Natural killer cell (primary cell): ENCODE results near the genes BRSK1, RFPL4AL1 and ZNF264.

DNA sequence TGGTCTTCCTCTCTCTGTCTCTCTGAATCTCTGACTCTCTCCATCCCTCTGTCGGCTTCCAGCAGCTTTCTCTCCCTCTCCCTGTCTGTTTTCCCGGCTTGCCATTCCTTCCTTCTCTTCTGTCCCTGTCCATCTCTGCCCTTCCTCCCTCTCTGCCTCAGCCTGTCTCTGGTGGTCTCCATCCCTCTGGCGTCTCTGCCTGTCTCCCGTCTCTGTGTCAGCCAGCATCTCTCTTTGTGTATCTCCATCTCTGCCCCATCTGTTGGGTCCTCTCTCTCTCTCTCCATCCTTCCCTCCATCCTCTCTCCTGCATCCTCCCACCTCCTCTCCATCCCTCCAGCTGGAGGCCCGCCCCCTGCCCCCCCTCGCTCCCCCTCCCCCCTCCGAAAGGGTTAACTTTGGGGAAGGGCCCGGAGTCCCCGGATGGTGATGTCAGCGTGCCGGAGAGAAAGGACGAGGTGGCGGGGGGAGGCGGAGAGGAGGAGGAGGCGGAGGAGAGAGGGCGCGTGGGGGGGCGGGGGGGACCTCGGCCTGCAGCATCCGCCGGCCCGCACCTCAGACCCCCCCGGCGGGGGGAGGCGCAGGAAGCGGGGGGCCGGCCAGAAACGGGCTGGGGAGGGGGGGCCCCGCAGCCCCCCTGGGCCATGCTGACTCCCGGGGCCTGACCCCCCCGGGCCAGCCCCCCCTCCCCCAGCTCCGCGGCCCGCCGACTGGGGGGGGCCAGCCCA, at the start of gene BRSK1:
TSS of gene BRSK1 (plus strand) at position 422 of the 728 bp plus-strand sequence.
- PRO-cap = no peak

DNA sequence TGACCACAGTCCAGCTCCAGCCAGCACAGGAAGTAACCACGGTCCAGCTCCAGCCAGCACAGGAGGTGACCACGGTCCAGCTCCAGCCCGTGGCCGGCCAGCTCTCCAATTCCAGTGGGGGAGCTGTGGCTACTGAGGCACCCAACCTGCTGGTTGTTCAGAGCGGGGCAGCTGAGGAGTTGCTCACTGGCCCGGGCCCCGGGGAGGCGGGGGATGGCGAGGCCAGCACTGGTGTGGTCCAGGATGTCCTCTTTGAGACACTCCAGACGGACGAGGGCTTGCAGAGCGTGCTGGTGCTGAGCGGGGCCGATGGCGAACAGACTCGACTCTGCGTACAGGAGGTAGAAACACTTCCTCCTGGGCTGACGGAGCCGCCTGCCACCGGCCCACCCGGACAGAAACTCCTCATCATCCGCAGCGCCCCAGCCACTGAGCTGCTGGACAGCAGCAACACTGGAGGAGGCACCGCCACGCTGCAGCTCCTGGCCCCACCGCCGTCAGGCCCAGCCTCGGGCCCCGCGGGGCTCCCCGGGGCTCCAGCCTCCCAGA, 1.2 kb upstream of the NAT14 start:
- PRO-cap = no peak

GRCh38 chr19:55605861-55607074, 821 bp downstream of the ZNF865 start:
- PRO-cap = bidirectional peak, plus-strand start at chr19:55606144, minus-strand start at chr19:55605994

- PRO-cap = no peak
Observed at GRCh38 chr19:55635877-55637031, 4.5 kb upstream of the ZNF580 start.

GRCh38 chr19:55643771-55643832, 153 bp downstream of the ZNF581 start:
- PRO-cap = no peak

DNA sequence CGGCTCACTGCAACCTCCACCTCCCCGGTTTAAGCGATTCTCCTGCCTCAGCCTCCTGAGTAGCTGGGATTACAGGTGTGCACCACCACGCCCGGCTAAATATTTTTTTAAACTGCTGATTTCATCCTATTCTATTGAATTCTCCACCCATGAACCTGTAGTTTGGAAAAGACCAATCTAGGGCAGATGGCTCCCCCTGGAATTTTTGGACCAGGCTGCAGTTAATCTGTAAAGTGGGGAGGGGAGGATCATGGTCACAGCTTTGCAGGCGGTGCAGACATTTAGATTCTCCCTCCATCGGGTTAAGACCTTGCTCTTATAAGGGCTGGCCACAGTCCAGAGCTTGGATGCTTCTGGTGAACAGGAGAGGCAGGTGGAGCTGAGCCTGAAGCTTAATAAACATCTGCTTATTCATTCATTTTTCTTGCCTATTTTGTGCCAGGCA, 1.1 kb upstream of the CCDC106 start:
- PRO-cap = no peak

- PRO-cap = no peak
Observed at GRCh38 chr19:55668887-55669243, 6.2 kb upstream of the EPN1 start.

- PRO-cap = no peak
Observed at GRCh38 chr19:55687900-55688398, 12.9 kb downstream of the EPN1 start.

DNA sequence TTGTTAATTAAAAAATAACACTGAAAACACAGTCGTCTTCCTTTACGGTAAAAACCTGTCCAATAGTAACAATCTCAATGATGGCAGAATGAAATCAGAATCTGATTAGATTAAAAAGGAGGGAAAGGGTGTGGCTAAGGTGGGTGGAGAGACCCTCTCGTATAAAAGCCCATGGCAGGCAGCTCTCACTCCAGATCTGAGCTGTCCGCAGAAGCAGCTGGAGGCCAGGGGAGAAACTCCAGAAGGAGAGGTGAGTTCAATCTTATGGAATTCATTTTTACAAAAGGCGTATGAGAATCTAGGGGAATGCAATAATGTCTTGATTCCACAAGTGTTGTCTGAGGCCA, at the start of gene RFPL4AL1:
TSS of gene RFPL4AL1 (plus strand) at position 193 of the 347 bp plus-strand sequence.
- PRO-cap = no peak

DNA sequence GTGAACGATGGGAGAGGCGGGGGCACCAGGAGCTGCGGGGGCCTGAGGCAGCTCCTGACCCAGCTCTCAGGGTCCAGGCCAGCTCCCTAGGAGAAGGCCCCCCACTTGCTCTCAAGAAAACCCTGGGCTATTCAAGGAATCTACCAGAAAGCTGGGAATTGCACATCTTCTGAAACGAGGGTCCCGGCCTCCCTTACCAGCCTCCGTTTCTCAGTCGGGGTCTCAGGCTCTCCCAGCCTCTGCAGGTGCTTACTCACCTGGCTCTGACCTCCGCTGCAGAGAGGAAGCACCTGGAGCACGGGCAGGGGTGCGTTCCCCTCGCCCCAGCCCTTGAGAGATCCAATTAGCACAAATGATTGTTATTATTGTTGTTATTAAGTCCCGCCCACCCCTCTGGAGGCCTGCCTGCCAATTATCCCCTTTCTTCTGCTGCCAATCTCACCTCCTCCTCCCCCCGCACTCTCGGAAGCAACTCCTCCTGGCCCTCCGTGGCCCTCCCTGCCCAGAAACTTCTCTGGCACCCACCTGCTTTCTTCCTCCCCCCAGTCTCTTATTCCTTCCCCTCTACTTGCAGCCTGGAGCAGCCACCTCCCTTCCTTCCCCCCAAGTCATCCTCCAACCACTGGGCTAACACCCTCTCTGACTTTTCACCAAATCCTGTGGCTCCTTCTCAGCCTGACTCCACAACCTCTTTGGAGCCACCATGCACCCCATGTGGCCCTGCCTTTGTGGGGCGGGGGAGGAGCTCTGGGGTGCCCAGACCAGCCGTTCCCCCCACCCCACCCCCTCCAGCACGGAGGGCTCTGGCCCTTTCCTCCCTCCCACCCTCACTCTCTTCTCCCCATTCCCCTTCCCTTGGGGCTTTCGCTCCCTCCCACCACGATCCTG, 8.7 kb downstream of the ZNF787 start:
- PRO-cap = no peak

DNA sequence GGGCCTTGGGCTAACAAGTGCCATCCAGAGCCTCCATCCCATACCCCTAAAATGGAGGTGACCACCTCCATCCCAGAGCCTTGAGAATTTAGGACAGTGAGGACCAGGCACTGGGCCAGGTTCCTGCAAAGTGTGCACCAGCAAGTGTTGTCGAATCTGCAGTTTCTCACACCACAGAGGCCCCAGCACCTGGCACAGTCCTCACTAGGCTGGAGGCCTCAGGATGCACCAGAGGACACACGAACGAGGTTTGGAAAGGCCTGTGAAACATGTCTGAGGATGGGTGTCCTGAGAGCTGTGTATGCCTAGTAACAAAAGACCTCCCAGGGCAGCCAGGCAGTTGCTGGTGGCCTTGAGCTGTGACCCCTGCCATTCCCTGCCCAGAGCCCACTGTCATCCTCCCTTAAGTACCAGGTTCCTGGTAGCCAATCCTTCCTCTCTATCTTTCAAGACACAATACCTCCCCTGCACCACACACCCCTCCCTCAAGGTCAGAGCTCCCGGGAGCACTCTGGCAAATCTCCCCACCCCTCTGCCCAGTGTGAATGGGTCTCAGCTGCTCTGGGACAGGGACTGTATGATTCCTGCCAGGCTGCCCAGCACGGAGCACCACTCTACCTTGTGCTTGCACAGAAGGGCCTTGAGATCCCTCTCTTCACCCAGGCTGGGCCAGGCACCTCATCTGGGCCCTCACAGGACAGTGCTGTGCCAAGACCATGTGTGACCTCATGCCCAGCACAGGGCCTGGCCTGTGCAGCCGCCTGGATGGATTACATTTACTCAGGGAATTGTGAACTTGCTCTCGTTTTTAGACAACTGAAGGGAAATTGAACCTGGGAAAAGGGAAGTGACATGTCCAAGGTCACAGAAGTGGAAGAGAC, 2.3 kb downstream of the ZNF787 start:
- PRO-cap = no peak

DNA sequence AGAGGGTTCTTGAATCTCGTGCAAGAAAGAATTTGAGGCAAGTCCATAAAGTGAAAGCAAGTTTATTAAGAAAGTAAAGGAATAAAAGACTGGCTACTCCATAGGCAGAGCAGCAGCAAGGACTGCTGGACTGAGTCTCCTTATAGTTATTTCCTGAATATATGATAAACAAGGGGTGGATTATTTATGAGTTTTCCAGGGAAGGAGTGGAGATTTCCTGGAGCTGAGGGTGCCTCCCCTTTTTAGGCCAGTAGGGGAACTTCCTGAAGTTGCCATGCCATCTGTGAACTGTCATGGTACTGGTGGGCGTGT, 13.6 kb downstream of the ZSCAN5A start:
- PRO-cap = no peak

GRCh38 chr19:56309384-56310108, 5.1 kb downstream of the ZSCAN5A start:
- PRO-cap = no peak

DNA sequence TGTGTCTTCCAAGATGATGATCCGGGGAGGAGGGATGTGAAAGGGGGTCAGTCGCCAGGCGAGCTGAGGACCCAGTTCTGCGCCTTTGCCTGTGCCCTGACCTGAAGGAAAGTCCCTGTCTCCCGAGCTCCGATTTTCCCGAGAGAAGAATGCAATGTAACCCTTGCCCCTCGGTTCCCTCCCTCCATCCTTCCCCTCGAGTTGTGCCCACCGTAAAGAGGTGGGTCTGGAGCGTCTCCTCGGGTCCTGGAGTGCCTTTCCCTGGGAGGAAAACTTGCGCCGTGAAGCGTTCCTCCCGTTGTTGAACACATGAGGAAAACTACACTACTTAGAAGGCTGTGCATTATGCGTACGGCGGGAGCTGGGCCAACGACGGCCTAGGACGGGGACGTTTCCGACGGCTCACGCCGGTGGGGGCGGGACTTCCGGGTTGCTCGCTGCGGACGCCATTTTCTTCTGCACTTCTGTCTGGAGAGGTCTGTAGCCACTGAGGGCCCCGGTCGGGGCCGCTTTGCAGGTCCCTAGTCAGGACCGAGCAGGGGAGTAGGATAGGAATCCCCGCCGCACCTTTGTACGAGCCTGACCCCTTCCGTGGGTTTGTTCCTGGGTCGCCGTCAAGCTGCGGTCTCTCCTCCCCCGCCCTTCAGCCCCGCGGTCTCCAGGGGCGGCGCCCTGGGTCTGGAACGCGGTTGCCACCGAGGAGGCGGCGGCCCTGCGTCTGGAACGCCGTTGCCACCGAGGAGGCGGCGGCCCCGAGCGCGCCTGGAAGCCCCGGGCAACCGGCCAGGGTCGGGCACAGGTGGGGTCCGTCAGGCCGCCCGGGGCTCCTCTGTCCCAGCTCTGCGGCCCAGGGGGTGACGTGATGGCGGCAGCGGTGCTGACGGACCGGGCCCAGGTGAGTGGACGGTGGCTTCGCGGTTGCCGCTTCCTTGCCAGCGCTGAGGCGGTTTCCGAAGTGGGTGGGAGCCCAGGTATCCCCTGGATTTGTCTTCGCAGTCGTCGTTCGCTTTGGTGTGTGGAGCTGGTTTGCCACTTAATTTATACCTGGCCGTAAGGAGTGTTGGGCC, at the start of gene ZNF264:
TSS of gene ZNF264 (plus strand) at position 449 of the 1,067 bp plus-strand sequence.
- PRO-cap = bidirectional peak, plus-strand start at position 467 of the sequence, minus-strand start at position 406 of the sequence; bidirectional peak, plus-strand start at position 993 of the sequence, minus-strand start at position 831 of the sequence

GRCh38 chr19:57308068-57308707, 12.1 kb upstream of the ZNF543 start:
- PRO-cap = no peak

DNA sequence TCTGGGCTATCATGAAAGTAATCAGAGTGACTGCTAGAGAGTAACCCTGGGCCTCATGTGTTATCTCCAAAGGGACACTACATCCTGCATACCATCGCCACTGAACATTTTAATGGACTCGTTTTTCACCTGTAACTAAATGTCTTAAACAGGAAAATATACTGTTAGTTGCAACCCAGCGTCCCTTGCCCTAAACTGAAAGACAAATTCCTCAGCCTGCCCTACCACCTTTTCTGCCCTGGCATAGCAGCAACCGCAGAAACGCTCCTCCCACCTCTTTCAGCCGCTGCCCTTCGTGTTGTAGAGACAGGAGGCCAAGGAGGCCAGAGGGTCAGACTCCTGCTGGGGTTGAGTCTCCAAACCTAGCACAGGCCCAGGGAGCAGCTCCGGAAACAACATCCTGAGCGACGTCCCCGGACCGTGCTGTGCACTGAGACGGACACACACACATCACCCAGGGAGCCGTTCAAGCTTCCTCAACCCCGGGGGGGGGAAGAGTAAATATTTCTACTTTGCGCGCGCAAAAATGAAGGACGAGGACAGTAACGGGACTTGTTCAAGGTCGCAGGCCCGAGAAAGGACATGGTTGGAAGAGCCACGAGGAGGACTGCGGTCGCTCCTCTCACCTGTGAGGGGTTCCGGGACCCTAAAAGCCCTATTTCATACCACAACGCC, 745 bp downstream of the ZNF550 start:
- PRO-cap = no peak

DNA sequence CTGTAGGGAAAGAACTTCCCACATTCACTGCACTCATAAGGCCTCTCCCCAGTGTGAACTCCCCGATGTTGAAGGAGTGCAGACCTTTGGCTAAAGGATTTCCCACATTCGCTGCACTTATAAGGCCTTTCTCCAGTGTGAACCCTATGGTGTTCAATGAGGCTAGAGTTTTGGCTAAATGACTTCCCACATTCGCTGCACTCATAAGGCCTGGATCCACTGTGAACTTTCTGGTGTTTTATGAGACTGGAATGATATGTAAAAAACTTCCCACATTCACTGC, 7.2 kb downstream of the ZNF154 start:
- PRO-cap = no peak

- PRO-cap = no peak
Observed at GRCh38 chr19:58004456-58004933, 1.9 kb upstream of the ZNF606 start.

DNA sequence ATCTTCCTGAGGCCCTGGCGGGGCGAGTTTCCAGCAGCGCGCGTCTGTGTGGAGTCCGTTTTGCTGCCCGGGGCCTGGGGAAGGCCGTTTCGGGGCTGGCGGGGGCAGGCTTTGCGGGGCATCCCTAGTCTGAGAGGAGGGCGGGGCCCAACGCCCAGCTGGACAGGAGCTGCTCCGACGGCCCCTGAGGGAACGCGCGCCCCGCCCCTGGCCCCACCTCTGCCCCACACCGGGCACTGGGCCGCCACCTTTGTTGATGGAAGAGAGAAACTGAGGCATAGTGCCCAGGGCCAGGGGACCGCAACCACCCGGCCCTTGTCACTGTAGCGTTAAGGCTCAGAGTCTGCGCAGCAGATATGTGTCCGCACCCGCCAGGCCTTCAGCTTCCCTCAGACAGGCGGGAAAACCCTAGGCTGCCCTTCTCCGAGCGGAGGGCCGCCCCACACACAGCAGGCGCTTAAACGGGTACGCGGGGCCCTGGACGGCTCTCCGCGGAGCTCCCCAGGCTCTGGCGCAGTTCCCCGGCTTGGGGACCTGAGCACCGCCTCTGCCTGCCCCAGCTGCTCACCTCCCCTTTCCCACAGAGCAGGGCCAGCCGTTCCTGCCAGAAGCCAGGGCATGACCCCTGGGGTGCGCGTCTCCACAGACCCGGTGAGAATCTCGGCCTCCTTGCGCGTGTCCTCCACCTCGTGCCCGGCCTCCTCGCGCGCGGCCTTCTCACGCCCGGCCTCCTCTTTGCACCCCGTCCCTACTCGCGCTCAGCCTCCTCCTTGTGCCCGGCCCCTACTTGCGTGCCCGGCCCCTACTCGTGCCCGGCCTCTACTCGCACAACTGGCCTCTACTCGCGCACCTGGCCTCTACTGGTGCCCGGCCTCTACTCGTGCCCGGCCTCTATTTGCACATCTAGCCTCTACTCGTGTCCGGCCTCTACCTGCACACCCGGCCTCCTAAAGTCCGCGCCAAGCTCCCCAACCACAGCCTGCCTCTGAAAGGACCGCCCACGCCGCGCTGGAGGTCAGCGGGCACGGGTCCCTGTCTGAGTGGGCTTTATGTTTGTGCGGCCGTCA, 636 bp downstream of the ZNF135 start:
- PRO-cap = bidirectional peak, plus-strand start at position 445 of the sequence, minus-strand start at position 331 of the sequence; unidirectional peak, minus-strand start at position 580 of the sequence

DNA sequence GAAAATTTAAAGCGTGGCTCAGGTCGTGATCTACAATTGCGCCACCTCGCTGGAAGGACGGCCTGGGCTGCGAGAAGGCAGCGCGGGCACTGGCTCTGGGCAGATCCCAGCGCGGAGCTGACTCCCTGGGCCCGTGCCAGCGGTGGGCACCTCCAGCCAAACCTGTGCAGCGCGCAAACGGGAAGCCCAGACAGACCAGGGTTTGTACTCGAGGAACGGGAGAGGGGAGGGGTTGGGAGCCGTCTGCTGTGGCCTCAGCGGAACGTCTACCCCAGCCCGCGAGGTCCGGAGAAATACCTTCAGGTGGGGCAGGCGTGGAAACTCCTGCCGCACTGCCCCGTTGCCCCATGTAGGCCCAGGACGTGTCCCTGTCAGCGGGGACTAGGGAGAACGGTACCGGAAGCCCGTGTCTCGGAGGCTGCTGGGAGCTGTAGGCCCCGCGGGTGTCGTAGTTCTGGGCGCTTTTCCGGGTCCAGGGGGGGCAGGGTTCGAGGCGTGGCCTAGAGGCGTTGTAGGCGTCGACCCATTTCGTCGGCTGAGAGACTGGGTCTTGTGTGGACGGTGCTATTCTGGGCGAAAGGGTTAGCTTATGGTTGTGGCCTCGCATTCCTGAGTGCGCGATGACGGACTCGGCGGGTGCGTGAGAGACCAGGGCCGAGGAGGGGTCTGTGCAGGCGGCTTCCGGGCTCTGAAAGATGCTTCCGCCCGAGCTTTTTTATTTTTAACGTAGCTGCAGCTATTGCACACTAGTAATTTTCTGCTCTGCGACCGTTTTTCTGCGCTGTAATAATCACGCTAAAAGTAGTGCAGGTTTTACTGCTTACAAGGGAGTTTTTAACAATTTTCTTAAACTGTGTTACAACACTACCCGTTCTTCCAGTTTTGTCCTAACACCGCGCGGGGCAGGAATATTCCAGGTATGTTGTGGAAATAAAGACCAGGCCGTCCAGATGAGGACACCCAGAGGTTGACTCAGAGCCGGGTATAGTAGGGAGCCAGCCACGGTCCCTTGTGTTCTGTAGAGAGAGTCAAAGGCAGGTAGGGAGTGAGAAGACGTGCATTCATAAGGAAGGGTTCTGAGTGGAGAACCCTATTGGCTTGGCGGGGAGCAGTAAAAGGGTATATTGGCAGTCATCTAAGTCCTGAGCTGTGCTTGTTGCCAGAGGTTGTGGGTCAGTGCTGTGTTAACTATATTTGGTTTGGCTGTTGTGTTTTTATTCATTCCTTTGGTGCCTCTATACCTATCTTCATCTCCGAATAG, 21.4 kb downstream of the ZNF274 start:
- PRO-cap = no peak